NB4 (cell line): ENCODE measurements around the genes SNRNP25 and PRR35.

DNA sequence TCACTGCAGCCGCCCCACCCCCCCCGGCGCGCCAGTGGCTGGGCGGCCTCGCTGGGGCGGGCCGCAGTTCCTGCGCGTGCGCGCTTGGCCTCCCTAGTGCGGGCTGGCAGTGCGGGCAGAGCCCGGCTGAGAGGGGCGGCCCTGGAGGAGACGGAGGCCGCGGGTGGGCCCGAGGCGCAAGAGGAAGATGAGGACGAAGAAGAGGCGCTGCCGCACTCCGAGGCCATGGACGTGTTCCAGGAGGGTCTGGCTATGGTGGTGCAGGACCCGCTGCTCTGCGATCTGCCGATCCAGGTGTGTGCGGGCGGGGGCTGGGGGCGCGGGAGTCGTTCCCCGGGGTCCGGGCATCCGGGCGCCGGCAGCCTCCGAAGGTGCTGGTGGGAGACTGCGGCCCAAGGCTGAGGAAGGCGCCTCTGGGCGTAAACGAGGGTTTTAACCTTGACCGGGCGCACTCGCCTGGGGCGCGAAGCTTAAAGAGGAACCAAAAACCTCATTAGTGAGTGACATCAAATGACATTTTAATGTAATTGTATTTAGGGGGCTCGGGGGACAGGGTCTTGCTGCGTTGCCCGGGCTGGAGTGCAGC lies at the start of gene SNRNP25:
Gene SNRNP25 (plus strand): TSS at position 64 of the 586 bp plus-strand sequence.
- RRBS: 2% methylated on average over 17 of the region's 52 CpGs

DNA sequence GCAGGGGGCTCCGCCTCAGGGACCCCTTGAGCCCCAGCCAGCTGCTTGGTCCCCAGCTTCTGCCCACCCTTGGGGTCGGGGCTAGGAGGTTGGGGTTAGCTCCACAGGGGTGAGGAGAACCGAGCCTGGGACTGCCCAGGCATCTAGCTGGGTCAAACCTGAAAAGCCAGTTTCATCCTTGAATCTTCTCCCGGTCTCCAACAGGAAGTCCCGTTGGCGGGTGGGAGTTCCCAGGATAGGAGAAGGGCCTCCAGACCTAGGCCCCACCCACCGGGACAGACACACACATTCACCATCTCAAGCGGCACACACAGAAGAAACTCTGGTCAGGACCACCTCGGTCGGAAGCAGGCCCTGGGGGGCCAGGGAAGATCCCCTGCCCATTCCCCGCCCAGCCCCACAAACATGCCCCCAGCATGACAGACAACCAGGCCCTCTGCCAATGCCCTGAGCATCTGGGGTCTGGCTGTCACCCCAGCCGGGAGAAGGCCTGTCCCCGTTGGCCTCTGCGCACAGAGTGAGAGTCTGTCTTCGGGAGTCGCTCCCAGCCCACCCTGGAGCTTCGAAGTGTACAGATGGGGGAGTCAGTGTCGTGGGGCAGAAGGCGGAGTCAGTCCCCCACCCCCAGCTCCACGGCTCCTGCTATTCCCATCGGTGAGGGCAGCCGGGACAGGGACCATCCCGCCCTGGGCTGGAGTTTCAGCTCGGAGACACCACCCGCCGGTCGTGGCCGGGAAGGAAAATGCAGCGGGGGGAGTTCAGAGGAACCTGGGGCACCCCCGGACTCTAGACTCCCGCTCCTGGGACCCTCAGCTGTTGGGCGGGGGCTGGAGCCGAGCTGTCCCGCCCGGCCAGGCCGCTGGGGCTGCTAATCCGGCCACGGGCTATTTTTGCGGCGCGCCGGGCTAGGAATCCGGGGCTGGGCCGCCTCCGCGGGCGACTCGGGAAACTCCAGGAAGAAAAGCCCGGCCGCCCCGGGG lies 773 bp downstream of the RHBDF1 start:
- RRBS: 50% methylated on average over 23 of the region's 51 CpGs

DNA sequence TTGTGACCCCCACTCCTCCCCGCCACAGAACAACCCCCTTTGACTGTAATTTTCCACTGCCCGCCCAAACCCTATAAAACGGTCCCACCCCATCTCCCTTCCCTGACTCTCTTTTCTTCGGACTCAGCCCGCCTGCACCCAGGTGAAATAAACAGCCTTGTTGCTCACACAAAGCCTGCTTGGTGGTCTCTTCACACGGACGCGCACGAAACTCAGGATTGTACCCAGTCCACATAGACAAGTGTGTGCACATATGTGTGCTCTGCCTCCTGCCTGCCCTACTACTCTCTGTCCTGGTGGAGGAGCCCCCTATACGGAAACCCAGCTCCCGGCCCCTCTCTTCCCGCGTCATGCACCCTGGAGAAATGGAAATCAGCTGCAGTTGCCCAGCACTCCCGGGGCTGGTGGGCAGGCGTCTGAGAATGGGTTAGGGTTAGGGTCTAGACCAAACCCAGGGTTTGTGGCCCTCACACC lies 2.4 kb upstream of the RHBDF1 start:
- RRBS: 96% methylated on average over 4 of the region's 15 CpGs

GRCh38 chr16:85428-85925 lies 7.5 kb downstream of the MPG start:
- RRBS: no CpG with 5 or more reads among the region's 18 CpGs

DNA sequence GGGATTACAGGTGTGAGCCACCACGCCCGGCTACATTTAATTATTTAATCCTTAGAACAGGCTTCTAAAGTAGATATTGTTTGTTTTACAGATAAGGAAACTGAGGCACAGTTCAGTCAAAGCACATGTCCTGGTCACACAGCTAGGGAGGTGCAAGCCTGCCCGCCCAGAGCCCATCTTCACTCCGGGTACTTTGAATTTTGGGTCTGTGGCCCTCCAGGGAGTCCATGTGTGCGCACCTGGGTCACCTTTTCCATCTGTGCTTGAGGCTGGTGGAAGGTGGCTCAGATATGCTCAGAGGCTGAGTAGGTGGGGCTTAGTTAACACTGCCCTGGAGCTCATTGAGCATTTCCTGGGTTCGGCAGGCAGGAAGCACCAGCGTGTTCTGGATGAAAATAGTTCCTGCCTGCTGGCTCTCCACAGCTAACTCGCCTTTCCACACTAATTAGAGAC lies 19.1 kb downstream of the FAM234A start:
- RRBS: no CpG with 5 or more reads among the region's 8 CpGs

DNA sequence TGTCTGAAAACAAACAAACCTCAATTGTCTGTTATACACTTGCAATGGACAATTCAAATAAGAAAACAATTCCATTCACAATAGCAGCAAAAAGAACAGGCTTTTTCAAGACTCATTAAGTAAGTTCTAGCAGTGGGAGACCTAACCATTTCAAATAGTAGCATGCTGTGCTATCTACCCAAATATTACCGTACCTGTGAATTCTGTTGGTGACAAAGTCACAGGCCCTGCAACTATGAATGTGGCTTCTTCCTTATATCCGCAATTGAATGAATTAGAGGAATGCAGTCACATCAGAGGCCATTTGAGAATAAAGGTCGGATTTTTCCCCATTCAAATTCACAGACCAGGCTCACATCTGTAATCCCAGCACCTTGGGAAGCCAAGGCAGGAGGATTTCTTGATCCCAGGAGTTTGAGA lies 807 bp upstream of the NME4 start:
- RRBS: no CpG with 5 or more reads among the region's 3 CpGs

GRCh38 chr16:399278-399861 lies 2.3 kb upstream of the DECR2 start:
- RRBS: no CpG with 5 or more reads among the region's 19 CpGs

GRCh38 chr16:410118-411083 lies 8.7 kb downstream of the DECR2 start:
- RRBS: 96% methylated on average over 9 of the region's 58 CpGs

- RRBS: 2% methylated on average over 4 of the region's 25 CpGs
Measured at GRCh38 chr16:526315-527003, 1.1 kb upstream of the CAPN15 start.

DNA sequence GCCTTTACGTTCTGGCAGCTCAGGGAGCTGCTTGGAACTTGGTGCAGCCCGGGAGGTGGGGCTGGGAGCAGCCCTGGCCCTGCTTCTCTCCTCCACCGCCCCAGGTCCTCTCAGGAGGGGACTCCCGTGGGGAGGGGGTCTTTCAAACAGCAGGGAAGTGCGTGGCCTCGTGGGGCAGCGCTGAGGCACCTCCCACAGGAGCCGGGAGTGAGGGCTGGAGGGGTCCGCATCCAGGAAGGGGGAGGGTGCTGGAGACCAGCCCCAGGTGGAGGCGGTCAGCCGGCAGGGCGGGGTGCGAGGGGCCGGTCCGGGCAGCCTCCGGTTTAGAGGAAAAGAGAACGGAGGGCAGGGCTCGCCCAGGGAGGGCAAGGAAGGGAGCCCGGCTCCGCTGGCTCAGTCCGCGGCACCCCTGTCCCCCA lies 684 bp upstream of the PRR35 start:
- RRBS: 93% methylated on average over 9 of the region's 22 CpGs

GRCh38 chr16:560063-560743 lies at the start of gene PRR35:
Gene PRR35 (plus strand): TSS chr16:560394.
- RRBS: 60% methylated on average over 63 of the region's 114 CpGs

DNA sequence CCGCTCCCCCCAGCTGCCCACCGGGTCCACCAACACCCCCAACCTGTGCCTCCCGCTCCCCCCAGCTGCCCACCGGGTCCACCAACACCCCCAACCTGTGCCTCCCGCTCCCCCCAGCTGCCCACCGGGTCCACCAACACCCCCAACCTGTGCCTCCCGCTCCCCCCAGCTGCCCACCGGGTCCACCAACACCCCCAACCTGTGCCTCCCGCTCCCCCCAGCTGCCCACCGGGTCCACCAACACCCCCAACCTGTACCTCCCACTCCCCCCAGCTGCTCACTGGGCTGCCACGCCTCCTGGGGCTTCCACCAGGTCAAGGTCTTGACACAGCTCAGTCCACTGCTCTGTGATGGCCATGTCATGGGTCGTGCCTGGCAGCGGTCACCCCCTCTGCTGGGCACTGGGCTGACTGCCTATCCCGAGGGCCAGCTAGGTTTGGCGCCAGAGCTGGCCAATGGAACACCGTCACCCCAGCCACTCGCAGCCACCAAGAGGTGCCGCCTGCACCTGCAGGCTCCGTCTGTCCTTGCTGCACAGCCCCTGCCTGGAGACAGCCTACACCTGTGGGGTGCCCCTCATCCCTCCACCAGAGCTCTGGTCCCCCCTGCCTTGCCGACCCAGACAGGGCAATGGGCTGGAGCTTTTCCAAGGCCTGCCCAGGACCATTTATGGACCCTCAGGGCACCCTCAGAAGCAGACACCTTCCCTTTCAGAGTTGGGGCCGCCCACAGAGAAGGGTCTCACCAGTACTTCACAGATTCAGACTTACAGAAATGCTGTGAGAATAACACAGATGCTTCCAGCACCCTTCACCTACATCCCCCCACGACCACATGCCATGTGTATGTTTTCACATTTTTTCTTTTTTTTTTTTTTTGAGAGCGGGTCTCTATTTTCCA lies 4.5 kb upstream of the RAB40C start:
- RRBS: no CpG with 5 or more reads among the region's 23 CpGs

- RRBS: no CpG with 5 or more reads among the region's 12 CpGs
Measured at GRCh38 chr16:592034-592476, 2.2 kb downstream of the RAB40C start.

GRCh38 chr16:603268-603626 lies 13.4 kb downstream of the RAB40C start:
- RRBS: 96% methylated on average over 4 of the region's 11 CpGs

GRCh38 chr16:673372-674311 lies 1.8 kb upstream of the RHBDL1 start:
- RRBS: 93% methylated on average over 5 of the region's 26 CpGs

DNA sequence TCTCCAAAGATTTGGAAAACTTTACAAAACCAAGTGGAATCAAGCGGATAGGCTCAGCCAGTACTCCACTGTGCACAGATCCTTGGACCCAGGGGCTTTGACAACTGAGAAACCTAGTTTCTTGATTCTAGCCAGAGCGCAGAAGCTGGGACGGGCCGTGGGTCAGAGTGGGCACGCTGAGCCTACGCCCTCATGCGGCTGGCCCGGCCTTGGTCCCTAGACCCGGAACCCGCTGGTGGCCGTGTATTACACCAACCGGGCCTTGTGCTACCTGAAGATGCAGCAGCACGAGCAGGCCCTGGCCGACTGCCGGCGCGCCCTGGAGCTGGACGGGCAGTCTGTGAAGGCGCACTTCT lies 700 bp downstream of the STUB1 start:
- RRBS: 30% methylated on average over 4 of the region's 19 CpGs

DNA sequence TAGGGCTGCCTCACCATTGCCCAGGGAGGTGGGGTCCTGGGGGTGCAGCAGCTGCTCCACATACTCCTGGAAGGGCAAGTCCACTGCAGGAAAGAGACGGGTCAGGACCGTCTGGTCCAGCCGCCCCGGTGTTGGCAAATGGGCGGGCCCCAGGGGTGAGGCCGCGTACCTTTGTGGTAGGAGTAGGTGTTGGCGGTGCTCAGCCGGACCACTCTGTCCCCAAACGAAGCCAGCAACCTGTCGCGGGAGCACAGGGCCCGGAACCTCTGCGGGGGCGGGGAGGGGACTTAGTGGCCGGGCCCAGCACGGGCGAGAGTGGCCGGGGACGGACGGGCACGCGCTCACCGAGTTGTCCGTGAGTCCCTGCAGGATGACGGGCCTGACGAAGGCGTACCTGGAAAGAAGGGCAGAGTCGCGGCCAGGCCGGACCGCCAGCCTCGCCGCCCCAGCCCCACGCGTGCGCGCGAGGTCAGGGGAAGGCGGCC lies 576 bp downstream of the JMJD8 start:
- RRBS: 12% methylated on average over 24 of the region's 40 CpGs

DNA sequence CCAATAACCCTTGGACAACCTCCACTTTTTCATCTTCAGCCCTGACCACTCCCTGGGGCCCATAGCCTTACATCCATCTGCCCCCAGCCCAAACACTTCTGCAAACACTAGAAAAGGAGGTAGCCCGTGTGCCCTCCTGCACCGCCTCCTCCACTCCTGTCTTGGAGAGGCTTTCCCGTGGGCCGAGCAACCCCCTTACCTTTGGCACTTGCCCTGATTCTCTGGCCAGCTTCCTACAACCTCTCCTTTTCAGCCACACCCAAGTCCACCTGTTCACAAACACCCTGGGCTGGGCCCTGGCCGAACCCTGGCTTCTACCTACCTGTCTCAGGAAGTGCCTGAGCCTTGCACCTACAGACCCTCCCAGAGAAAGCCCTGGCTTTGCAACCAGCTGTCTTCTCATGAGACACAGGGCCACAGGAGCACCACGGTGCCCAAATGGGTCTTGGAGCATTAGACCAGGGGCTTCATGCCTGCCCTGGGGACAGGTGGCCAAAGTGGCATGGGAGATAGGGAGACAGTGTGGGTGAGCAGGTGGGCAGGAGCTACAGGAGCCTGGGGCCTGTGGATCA lies 2.0 kb upstream of the ANTKMT start:
- RRBS: no CpG with 5 or more reads among the region's 6 CpGs

- RRBS: no CpG with 5 or more reads among the region's 39 CpGs
Measured at GRCh38 chr16:729394-730454, 2.8 kb downstream of the HAGHL start.

GRCh38 chr16:782468-783313 lies 5.5 kb downstream of the RPUSD1 start:
- RRBS: no CpG with 5 or more reads among the region's 36 CpGs